Hair follicular keratinocyte (primary cell): Measurements from ENCODE around the genes HTR3C, EIF2B5 and FAM131A.

- RAMPAGE, long total RNA, result no peak
These were observed 1.2 kb downstream of the KLHL6 start for GRCh38 chr3:183554288-183554757.

GRCh38 chr3:183629305-183629943, 6.0 kb upstream of the KLHL24 start:
- RAMPAGE, long total RNA, result no peak

DNA sequence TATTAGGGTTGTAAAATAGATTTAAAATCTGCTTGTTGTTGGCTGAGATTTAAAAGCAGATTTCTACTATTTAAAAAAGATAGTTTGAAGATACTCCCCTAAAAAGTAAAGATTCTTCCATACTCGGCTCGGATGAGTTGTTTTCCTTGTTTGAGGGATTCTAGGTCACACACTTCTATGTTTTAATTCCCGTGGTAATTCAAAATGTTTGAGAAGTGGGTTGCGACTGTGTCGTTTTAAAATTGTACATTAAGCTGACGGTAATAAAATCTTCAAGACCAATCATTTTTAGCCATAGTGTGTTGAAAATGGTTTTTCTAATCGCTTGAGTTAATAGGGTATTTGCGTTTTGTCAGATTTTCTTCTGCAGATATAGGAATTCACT, 1.8 kb downstream of the KLHL24 start:
- RAMPAGE, long total RNA, result no peak

- RAMPAGE, long total RNA, result no peak
These were observed 6.4 kb downstream of the KLHL24 start for GRCh38 chr3:183641775-183642298.

- RAMPAGE, long total RNA, result no peak
These were observed 14.7 kb downstream of the KLHL24 start for GRCh38 chr3:183650069-183650538.

DNA sequence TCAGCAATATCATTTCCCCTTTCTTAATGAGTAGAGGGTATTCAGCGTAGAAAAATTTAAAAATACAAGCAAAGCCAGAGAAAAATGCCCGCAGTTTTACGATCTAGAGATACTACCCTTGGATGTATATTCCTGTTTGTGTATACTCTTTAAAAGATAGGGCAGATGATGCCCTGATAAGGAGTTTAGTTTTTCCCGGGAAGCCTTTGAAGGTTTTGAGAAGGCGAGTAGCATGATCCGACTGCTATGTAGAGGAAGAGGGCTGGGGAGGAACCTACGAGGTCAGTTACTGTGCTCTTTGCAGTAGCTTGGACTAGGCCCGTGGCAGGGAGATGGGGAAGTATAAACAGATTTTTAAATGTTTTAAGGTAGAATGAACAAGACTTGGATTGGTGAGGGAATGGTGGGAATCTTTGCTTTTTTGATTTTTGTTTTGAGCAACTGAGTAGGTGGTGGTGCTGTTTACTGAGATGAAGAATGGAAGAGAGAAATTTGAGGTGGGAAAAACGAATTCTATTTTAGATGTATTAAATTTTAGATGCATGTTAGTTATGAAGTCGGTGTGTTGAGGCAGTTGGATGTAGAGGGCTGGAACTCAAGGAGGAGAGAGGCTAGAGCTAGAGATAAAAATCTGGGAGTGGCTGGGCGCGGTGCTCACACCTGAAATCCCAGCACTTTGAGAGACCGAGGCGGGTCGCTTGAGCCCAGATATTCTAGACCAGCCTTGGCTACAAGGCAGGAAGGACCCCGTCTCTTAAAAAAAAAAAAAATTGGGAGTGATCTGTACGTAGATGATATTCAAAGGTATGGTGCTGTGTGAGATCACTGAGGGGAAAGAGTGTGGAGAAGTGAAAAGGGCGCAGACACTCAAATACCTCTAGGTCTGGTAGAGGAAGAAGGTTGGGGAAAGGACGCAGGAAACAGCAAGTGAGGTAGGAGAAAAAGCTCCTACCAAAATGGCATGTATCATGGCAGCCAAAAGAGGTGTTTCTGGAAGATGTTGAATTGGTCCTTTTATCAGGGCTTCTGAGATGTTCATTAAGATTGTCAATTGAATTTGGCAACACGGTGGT, 1.5 kb downstream of the YEATS2 start:
- RAMPAGE, long total RNA, result no peak

GRCh38 chr3:183961183-183961793, 56.4 kb downstream of the ABCC5 start:
- RAMPAGE, long total RNA, result no peak

GRCh38 chr3:183967470-183968217, 50.0 kb downstream of the ABCC5 start:
- RAMPAGE, long total RNA, result no peak

- RAMPAGE, long total RNA, result no peak
These were observed 37.3 kb downstream of the ABCC5 start for GRCh38 chr3:183980289-183980938.

DNA sequence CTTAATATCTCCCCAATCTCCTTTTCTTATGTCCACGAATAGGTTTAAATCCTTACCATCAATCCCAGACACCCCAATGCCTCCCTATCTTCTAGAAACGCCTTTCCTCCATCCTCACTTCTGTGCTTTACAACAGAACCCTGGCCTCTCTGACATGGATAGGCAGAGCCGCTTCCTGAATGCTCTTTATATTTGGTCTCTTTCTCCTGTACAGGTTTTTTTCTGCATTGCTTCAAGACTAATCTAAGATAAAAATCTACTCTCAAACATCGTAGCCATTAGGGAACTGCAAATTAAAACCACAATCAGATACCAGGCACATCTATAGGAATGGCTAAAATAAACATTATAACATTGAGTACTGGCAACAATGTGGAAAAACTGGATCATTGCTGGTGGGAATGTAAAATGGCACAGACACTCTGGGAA, 6.6 kb downstream of the ABCC5 start:
- RAMPAGE, long total RNA, result no peak

GRCh38 chr3:184052820-184053275, at the start of gene HTR3C:
Gene HTR3C, plus strand, starts transcription at chr3:184053047.
- RAMPAGE, long total RNA, result no peak

- RAMPAGE, long total RNA, result no peak
These were observed at the start of gene EIF2B5 for GRCh38 chr3:184135115-184136156. Gene EIF2B5, plus strand, starts transcription at chr3:184135358.

DNA sequence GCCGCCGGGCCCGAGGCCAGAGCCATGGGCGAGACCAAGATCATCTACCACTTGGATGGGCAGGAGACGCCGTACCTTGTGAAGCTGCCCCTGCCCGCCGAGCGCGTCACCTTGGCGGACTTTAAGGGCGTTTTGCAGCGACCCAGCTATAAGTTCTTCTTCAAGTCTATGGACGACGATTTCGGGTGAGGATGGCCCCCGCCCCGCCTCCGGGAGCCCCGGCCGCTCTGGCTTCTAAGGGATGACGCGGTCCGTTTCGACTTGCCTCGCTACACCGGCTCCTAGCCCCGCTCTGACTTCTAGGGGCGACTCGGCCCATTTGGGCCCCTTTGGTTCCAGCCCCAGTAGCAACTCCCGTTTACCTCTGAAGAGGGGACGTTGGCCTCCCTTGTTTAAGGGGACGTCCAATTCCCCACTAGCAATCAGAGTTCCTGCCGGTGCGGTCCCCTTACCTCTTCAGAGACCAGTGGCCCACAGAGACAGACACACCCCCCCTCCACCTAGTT, 488 bp downstream of the DVL3 start:
- RAMPAGE, long total RNA, result no peak

DNA sequence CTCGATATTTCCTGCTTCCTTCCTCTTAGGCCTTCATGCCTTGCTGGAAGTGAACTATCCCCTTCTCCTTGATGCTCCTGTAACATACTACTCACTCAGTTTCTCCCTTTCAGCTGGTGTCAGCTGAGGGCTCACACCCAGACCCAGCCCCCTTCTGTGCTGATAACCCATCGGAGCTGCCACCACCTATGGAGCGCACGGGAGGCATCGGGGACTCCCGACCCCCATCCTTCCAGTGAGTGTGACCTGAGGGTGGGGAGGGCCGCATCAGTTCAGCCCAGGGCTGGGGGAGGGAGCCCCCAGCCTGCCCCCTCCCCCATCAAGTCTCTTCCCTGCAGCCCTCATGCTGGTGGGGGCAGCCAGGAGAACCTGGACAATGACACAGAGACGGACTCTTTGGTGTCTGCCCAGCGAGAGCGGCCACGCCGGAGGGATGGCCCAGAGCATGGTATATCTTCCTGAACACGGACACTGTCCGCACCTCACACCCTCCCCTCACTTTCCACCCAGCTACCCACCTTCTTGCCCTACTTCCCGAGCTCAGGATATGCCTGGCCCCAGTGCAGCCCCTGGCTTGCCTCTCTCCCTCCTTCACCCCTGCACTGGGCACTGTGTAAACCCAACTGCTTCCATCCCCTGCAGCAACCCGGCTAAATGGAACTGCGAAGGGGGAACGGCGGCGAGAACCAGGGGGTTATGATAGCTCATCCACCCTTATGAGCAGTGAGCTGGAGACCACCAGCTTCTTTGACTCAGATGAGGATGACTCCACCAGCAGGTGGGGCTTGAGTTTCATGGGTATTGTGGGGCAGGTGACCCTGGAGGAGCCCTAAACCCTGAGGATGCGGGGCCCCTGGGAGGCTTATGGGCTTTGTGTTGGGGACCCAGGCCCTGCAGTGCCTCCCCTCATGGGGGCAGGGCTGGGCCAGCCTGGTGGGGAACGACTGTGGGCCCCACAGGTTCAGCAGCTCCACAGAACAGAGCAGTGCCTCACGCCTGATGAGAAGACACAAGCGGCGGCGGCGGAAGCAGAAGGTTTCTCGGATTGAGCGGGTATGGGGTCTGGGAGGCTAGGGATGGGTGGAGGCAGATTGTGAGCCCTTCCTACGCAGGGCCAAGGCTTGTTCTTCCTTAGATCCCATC, 9.3 kb downstream of the DVL3 start:
- RAMPAGE, long total RNA, result no peak

DNA sequence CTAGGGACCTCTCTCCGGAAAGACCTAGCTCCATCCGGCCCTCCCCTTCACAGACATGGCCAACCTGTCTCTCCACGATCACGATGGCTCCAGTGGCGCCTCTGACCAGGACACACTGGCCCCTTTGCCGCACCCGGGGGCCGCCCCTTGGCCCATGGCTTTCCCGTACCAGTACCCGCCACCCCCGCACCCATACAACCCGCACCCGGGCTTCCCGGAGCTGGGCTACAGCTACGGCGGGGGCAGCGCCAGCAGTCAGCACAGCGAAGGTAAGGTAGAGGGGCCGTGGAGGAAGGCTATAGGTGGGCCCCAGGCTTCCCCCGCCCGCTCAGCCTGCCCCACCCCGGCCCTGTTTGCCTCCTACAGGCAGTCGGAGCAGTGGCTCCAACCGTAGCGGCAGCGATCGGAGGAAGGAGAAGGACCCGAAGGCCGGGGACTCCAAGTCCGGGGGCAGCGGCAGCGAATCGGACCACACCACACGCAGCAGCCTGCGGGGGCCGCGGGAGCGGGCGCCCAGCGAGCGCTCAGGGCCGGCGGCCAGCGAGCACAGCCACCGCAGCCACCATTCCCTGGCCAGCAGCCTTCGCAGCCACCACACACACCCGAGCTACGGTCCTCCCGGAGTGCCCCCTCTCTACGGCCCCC, 4.6 kb upstream of the AP2M1 start:
- RAMPAGE, long total RNA, result no peak

DNA sequence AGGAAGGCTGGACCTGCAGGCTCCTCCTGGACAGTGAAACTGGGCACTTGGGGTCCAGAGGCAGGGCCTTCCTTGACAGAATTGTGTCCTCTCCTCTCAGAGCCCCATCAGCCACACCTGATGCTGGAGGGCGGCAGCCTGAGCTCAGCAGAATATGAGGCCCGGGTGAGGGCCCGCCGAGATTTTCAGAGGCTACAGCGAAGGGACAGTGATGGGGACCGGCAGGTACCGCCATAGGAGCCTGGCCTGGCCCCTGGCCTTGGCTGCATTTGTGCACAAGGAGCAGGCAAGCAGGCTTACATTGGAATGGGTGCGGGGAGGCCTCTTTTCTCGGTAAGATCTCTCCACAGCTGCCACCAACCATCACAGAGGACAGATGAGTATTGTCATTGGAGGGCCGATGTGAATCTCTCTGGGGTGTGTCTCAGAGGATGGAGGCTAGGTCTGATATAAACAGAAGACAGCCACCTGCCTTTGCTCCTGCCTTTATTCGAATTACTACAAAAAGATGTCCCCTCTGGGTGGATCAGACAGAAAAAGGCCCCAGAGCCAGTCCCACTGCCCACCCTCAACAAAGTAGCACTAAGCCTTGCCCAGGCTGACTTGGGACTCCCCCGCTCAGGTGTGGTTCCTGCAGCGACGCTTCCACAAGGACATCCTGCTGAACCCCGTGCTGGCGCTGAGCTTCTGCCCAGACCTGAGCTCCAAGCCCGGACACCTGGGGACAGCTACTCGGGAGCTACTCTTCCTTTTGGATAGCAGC, 5.3 kb downstream of the VWA5B2 start:
- RAMPAGE, long total RNA, result no peak

DNA sequence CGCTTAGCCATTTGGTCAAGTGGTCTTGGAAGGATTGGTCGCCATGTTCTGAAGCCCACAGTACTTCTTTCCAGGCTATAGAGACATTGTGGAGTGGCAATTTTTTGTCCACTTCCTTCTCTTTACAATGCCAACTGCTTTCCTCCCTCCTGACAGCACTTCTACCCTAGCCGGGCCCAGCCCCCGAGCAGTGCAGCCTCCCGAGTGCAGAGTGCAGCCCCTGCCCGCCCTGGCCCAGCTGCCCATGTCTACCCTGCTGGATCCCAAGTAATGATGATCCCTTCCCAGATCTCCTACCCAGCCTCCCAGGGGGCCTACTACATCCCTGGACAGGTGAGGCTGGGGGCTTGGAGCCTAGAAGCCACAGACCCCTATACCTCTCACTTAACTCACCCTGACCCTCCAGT, 2.8 kb downstream of the EIF4G1 start:
- RAMPAGE, long total RNA, result no peak

GRCh38 chr3:184317610-184317871, 3.1 kb downstream of the EIF4G1 start:
- RAMPAGE, long total RNA, result no peak

DNA sequence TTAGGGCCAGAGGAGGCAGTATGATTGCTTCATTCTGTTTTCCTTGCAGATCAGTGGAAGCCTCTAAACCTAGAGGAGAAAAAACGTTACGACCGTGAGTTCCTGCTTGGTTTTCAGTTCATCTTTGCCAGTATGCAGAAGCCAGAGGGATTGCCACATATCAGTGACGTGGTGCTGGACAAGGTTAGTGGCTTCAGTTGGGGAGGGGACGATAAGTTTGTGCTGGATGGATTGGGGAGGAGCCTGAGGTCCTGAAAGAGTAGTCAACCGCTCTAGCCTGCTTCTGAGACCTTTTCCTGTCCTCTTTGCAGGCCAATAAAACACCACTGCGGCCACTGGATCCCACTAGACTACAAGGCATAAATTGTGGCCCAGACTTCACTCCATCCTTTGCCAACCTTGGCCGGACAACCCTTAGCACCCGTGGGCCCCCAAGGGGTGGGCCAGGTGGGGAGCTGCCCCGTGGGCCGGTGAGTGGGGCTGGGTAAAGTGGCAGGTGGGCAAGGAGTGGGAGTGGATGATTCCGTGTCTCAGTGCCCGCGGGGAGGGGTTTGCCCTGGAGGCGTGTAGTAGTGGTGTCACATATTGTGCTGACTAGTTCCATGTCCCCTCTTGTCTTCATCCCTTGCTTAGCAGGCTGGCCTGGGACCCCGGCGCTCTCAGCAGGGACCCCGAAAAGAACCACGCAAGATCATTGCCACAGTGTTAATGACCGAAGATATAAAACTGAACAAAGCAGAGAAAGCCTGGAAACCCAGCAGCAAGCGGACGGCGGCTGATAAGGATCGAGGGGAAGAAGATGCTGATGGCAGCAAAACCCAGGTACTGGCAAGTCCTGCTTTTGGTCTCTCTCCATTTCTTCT, 8.6 kb downstream of the EIF4G1 start:
- RAMPAGE, long total RNA, result no peak

- RAMPAGE, long total RNA, result no peak
These were observed at the start of gene FAM131A for GRCh38 chr3:184337289-184338119. Gene FAM131A, plus strand, starts transcription at chr3:184337600.